Measurements from ENCODE around the gene CHST10.

DNA sequence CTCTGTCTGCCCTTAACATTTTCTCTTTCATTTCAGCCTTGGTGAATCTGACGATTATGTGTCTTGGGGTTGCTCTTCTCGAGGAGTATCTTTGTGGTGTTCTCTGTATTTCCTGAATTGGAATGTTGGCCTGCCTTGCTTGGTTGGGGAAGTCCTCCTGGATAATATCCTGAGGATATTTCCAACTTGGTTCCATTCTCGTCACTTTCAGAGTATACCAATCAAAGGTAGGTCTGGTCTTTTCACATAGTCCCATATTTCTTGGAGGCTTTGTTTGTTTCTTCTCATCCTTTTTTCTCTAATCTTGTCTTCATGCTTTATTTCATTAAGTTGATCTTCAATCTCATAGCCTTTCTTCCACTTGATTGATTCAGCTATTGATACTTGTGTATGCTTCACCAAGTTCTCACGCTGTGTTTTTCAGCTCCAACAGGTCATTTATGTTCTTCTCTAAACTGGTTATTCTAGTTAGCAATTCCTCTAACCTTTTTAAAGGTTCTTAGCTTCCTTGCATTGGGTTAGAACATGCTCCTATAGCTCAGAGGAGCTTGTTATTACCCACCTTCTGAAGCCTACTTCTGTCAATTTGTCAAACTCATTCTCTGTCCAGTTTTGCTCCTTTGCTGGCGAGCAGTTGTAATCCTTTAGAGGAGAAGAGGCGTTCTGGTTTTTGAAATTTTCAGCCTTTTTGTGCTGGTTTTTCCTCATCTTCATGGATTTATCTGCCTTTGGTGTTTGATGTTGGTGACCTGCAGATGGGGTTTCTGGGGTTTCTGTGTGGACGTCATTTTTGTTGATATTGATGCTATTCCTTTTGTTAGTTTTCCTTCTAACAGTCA is 7.3 kb upstream of the C2orf15 start:
- PRO-cap, result no peak

GRCh38 chr2:99360909-99362123 is 24.1 kb downstream of the EIF5B start:
- PRO-cap, result no peak

DNA sequence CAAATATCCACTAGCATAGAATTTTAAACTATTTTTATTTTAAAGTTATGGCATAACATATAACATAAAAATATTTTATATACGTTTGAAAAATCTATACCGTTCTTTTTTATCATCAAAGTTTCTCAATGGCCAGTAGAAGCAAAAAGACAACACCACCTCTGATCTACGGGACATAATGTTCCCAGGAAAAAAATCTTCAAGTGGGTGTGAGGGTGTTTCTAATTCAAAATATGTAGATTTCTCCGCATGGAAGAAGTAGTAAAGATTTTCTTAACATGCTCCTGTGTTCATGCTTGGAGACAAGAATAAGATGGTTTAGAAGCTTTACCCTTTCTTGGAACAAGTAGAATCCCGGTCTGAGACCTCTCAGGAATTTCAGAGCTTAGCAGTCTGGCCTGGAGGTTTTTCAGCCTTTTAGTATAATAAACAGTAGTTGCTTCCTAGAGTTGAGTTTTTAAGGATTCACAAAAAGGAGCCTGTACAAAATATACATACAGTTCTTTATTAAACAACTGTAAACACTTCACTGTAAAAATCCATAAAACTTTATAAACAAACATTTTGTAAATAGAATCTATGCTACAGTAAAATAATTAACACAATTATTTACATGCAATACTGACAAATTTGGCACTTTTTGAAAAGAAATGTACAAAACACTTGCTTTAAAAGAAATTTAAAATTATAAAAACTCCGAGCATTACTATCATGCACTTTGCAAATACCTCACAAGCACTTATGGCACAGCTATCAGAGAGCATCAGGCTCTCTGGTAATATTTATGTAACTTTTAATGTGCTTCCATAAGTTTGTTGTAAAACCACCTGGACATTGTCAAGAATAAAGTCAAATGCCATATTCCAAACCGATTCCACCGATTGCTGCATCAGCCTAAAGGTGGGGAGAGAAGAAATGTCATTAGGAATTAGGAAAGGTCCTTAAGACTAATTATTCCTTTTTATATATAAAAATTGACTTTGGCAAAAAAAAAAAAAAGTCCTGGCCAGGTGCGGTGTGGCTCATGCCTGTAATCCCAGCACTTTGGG is 63.6 kb downstream of the EIF5B start:
- PRO-cap, result no peak

DNA sequence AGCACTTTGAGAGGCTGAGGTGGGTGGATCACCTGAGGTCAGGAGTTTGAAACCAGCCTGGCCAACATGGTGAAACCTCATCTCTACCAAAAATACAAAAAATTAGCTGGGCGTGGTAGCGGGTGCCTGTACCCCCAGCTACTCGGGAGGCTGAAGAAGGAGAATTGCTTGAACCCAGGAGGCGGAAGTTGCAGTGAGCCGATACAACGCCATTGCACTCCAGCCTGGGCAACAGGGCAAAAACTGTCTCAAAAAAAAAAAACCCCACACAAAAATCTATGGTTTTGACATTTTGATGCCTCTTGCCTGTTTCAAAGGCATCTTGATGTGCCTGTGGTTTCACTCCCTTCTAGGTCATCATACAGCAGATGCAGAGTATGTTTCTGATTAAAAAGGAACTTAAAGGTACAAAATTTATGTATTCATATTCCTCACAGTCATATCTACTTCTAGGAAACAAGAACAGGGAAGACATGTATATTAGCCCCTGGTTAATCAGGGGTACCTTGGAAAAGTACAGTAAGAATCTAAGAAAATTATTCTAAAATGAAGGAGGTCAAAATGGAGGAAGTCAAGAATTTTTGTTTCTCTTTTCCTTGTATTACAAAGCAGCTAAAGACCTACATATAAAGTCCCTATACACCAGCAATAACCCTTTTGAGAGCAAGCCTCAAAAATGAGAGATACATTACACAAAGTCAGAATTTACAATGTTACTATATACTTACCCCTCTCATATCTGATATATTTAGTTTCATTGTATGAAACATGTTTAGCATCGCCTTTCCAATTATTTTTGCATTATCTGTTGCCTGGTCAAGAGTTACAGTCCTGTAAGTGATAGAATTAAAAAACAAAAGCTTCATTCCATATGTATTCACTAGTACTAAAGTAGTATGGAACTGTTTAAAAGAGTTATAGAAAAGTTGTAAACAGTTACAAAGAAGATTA is 70.4 kb downstream of the EIF5B start:
- PRO-cap, result no peak

DNA sequence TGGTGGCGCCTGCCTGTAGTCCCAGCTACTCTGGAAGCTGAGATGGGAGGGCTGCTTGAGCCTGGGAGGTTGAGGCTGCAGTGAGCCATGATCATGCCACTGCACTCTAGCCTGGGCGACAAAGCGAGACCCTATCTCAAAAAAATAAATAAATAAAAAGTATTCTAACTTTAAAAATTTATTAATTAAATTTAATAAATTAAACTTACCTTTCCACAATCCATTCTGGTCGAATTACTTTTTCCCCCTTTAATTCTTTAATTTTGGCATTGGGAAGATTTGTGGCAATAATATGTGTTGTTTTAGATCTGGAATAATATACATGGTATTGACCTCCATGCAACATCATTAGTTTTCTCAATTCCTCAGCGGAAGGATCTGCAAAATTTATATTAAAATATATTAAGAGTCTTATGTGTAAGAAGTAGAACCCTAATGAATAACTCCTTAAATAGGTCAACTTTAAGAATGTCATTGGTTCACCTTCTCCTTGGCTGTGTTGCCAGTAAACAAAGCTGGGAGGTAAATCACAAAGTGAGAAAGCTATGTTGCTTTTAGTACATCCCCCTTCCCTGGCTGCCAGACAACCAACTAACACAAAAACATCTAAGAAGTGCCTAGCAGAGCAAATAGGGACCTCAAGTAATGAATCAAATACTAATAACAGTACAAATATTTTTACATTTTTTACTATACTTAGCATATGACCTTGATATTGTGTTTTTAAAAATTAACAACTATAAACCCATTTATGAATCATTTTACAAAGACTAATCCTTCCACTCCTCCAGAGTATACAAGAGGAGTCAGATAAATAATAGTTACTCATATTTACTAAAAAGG is 40.5 kb downstream of the REV1 start:
- PRO-cap, result no peak

DNA sequence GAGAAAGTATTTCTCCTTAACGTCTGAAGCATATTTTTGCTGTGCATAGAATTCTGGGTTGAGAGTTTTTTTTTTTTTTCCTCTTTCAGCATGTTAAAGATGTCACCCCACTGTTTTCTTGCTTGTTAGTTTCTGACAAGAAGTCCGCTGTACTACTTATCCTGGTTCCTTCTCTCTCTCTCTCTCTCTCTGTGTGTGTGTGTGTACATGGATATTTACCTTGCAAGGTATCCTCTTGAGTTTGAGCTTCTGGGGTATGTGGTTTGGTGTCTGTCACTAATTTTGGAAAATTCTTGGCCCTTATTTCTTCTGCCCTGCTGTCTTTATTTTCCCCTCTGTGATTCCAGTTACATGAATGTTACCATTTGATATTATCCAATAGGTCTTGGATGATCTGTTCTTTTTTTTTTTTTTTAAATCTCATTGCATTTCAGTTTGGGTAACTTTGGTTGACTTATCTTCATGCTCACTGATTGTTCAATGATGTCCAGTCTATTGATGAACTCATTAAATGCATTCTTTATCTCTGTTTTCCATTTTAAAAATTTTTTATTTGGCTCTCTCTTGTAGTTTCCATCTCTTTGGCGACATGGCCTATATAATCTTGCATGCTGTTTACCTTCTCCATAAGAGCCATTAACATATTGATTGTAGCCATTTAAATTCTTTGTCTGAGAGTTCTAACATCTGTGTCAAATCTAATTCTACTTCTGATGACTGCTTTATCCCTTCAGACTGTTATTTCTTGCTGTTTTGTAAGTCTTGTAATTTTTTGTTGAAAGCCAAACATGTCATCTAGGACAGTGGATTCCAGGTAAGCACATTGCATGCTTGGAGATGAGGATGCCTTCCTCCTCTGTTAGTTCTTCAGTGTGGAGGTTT is 326.1 kb upstream of the REV1 start:
- PRO-cap, result no peak

- PRO-cap, result no peak
Observed at GRCh38 chr2:99816603-99817340, 325.6 kb downstream of the AFF3 start.

DNA sequence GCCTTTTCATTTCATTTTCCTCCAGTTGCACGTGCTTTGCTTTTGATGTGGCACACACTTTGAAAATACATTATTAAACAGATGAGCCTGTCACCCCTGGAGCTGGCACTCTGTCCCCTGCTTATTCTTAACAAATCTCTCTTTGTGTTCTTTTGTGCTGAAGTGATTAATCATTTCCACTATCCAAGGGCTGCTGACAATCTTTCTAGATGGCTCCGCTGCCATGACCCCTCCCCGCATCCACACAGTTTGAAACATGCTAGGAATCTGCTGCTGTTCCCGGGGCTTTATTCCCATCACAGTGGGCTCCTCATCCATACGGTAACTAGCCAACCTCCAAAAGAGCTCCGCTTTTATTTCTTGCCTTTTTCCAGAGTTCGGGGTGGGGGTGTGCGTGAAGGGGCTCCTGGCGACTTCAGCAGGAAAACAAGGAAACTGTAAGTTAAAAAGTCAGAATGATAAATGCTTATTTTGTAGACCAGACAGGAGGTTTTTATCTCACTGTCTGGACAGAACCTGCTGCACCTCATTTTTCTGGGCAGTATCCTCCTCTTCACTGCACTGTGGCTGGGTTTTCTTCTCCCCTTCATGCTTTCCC is 319.8 kb downstream of the AFF3 start:
- PRO-cap, result no peak

DNA sequence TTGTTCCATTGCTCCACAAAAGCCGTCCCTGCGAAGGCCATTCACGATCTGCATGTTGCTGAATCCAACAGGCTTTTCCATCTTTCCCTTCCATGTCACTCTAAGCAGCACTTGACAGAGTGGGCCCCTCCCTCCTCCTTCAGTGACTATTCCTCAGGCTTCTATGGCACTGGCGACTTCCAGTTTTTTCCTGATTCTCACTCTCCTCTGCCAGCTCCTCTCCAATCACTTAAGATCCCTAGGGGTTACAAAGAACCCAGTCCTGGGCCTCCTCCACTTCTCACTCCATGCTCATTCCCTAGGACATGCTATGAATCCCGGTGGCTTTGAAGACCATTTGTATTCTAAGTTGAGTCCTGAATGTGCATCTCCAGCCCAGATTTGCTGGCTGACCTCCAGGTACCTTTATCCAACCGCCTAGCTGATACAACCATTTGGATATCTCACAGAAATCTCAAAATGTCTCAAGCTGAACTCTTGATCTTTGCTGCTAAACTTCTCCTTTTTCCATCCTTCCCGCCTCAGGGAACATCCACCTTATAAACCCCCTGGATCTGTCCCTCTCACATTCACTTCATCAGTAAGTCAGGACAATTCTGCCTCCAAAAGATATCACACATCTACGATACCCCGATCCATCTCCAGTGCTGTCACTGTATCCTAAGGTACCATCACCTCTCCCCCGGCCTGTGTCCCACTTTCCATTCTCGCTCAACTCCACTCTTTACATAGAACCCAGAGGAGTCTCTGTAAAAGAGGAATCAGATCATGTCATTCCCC is 266.3 kb downstream of the AFF3 start:
- PRO-cap, result no peak

DNA sequence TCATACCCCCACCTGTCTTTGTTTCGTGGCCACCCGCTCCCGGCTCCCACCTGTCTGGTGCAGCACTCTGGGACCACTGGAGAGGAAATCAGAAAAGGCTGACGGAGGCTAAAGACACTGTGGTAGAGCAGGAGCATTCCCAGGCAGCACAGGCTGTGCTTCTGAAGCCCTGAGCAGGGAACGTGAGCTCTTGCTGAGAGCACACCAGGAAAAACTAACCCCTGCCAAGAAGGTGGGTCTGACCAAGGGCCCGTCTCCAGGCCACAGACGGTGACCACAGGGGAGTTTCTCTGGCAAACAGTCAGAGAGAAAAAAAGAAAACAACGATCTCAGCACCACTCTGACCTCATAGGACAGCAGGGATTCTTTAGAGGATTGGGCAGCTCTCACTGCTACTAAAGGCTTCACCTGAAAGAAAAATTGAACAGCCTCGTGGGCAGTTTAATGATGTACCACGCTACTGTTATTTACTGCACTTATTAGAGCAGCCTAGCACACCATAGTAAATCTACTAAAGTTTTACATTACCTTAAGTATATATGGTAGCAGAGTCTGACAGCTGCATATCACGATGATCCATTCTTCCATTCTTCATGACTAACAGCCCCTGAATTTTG is 201.4 kb downstream of the AFF3 start:
- PRO-cap, result no peak

GRCh38 chr2:100011450-100011960 is 130.9 kb downstream of the AFF3 start:
- PRO-cap, result no peak

DNA sequence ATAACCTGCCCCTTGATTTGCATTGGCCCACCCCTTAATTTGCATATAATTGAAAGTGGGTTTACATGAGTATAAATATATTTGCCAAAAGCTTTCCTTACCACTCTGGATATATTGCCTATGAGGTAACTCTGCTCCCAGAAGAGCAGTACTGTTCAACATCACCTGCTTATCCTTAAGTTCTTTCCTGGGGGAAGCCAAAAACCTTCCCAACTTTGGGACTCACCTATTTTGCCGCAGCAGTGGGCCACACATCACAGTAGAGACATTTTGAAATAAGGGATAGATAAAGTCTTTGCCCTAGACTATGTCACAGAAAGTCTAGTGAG is 36.0 kb upstream of the AFF3 start:
- PRO-cap, result no peak

GRCh38 chr2:100193447-100193993 is 51.1 kb upstream of the AFF3 start:
- PRO-cap, result unidirectional peak, plus-strand start at chr2:100193611

GRCh38 chr2:100247611-100248113 is 74.6 kb downstream of the LONRF2 start:
- PRO-cap, result no peak

DNA sequence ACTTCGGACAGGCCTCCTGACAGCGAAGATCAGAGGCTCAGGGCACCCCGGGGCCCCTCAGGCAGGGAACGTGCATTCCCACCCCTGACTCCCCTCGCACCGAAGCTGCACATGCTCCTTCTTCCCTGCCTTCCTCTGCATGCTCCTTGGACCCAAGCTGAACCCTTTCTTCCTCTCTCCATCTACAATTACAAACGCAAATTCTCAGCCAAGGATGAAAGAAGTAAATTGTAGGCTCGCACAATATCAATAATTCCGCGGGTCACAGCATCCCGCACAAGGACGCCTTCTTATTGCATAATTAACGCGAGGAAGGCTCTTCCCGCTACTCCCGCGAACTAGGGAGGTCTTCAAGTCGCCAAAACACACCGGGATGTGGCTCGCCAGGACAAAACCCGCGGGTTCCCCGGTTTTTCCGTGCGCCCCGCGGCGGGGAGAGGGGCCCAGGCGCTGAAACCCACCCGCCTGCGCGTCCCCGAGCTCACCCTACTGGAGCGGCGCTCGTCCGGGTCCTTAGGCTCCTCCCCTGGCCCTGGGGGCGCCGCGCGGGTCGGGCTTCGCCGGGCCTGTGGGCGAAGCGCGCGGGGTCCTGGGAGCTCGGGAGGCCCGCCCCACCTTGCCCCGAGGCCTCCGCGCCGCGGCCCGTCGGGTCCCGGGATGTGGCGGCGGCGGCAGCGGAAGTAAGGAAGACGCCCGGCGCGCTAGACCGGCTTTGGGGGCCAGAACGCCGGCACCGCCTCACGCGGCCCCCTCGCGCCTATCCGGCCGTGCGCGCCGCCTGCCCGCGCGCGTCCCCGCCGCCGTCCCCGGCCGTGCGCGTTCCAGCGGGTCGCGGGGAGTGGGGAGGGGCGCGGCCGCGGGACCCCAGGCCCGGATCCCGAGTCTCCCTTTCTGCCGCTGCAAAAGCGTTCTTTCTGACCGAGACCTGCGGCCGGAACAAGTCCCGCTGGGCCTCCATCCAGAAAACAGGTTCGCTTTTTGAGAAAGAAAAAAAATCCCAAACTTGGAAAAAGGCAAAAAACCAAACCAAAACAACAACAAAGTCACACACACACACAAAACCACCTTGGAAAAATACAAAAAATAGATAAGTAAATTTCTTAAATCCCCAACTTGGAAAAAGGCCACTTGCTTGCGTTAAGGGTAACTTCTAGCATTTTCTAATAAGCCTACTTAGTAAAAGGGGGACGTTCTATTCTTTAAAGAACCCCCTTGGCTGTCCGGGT is at the start of gene CHST10:
Gene CHST10, minus strand, starts transcription at position 780 of the 1,226 bp plus-strand sequence.
- PRO-cap, result bidirectional peak, plus-strand start at position 660 of the sequence, minus-strand start at position 659 of the sequence

DNA sequence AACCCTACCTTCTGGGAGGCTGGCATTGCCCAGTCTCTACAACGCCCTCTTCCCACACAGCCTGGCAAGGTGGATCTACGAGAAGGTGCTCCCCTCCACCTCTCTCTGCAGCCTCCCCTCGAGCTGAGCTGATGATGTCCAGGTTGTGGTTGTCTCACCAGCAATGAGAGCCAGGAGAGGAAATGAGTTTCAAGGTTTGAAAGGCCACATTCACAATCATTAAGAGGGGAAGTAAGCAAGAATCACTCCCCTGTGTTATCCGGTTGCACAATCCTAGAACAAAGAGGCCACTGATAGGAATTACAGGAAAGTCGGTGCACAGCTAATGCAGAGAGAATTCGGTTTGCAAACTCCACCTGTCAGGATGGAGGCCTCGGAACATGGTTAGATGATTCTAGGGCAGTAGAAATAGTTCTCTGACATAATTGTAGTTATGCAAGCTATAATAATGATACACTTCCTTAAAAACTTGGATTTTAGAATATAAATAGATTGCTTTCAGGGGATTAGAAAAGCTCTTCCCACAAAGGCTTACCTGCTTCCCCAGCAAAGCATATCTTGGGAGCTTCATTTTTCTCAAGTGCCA is 39.2 kb upstream of the NPAS2 start:
- PRO-cap, result no peak

GRCh38 chr2:100818440-100818921 is 1.5 kb upstream of the NPAS2 start:
- PRO-cap, result unidirectional peak, plus-strand start at chr2:100818562; bidirectional peak, plus-strand start at chr2:100818737, minus-strand start at chr2:100818618

DNA sequence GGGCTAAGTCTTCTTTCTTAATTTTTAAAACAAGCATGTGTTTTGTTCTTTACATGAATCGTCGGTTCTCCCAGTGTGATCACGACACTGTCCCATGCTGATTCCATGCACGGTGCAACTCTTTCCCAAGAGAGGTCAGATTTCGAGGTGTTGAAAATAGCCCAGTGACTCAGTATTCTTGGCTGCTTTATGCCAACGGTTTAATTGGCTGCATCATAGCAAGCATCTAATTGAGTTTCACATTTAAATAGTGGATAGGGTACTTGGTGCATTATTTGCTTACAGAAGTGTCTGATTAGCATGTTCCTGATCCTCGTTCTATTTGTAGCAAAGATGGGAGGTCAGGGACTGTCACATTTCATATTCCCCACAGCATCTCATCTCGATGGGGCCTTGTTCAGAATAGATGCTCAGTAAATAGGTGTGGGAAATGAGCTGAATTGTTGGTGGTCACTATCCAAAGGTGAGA is 2.8 kb downstream of the NPAS2 start:
- PRO-cap, result no peak

DNA sequence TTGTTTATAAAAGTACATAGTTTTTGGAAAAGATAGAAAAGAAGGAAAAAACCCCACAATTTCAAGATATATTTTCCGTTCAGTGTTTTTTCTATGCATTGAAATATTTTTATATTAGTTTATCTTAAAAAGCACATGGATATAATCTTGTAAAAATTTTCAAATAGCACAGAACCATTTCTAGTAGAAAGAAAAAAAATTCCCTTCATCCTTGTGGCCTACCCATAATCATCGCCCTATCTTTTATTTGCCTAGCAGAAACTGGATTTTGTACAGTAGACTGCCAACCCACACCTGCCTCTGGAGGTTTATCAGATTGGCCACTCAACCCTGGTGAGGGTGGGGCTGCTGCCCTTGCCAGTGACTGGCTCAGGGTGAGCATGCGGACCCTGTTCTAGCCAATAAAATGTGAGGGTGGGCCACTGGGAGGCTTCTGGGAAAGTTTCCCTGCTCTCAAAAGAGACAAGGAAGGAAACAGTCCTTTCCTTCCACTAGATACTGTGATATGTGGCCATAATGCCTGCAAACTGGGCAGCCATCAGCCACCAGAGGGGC is 5.4 kb downstream of the NPAS2 start:
- PRO-cap, result no peak

DNA sequence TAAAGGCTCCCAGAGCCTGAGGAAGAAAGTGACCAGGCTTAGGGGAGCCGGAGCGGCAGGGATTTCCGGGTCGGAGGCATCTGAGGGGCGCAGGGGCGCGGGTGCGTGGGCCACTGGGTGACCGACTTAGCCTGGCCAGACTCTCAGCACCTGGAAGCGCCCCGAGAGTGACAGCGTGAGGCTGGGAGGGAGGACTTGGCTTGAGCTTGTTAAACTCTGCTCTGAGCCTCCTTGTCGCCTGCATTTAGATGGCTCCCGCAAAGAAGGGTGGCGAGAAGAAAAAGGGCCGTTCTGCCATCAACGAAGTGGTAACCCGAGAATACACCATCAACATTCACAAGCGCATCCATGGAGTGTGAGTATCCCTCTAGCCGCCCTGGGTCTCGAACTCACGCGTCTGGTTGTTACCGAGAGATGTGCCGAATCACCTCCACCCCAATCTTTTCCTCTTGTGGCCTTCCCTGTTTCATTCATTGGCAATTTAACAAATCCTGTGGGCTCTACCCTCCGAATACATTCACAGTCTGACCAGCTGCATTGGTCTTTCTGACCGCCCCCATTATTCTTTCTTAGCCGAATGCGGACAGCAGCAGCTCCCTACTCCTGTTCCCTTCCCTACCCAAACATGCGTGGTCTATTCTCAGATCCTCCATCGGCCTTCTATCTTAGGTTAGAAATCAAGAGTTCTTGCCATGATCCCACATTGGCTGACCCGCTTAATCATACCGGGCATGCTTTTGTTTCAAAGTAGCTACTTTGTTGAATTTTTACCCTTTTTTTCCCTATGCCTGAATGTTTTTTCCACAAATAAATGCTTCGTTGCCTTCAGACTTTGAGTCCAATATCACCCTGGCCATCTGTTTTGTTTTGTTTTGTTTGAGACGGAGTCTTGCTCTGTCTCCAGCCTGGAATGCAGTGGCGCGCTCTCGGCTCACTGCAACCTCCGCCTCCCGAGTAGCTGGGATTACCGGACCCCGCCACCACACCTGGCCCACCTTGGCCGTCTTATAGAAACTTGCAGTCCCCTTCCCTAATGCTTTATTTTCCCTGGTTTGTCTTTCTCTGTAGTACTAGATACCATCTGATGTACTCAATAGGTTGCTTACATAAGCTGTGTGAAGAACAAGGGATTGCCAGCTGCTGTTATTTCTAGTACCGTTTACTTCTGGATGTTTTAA is 754 bp downstream of the RPL31 start:
- PRO-cap, result unidirectional peak, plus-strand start at position 176 of the sequence; unidirectional peak, plus-strand start at position 369 of the sequence; bidirectional peak, plus-strand start at position 684 of the sequence, minus-strand start at position 386 of the sequence

Data from left lung (tissue), 1 donor.